Metastatic Lung Carcinoma in the Adrenal Gland (tissue), 1 donor: Measurements from ENCODE around the genes SHISA9 and MRTFB.

DNA sequence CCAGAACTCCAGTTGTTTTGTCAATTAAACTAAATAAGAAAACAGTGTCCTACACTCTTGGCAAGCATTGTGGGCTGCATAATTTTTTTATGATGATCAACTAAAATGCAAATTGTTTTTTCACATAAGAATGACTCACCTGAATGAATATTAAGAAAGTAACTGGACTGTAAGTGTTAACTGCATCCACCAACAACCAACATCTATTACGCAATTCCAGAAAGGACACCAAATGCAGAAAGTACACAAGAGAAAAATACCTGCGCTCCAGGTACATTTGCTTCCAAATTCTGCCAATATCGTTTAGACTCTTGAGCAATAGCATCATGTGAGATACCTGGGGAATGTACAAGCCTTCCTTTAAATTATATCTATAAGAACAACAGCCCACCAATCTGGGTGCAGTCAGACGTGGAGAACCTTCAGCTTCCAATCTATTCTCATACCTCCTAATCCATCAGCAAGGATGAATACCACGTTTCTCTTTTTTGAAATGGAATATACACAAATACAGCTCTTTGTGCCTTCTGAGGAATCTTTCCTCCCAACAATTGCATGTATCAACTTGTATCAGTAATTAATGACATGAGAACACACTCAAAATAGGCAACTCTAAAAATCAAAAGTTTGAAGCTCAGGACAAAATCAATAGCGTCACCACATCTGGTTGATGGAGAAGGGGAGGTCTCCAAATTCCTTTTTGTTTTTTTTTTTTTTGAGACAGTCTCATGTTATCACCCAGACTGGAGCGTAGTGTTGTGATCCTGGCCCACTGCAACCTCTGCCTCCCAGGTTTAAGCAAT is 20.0 kb upstream of the TXNDC11 start:
- PRO-cap: no peak

- PRO-cap: no peak
Measured at GRCh38 chr16:11783273-11784322, 13.5 kb downstream of the ZC3H7A start.

DNA sequence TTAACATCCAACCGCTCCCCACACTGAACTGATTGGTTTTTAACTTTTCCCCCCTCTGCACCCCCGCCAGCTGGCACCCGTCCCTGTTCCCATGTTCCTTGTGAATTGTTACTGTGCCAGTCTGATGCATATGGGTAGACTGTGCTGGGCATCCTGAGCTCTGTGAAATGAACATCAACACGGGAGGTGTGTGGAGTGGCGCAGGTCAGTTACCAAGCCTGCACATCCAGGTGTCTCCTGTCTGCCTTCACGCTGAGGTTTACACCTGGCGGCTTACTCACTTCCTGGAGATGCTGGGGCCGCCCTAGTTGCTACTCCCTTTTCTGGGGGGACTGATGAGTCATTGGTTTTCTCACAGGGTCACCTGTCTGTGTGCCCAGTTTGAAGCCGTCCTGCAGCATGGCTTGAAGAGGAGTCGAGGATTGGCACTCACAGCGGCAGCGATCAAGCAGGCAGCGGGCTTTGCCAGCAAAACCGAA is 50.5 kb downstream of the SNX29 start:
- PRO-cap: no peak

DNA sequence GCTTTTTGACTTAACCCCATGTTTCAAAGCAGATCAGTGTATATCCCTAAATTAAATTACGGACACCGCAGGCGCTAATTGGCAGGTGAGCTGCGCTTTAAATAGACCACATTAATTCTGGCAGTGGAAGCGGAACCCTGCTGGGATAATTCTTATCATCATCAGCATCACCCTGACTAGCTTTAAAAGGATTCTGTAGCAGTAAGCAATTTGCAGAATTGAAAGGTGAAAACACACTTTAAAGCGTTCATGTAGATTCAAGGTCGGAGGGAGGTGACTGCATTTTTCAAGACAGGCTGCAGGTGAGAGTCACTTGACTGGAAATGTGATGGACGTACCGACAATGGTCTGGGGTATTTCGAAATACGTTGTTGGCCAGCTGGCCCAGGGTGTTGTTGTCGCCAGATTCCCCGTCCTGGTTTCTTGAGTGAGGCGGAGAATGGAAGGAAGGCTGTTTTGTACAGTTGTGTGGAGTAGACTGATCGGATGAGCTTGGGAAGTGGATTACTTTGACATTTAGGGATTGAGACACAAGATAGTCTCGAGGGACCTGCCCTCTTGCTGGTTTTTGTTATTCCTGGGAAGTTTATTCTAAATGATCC is 62.1 kb downstream of the SNX29 start:
- PRO-cap: no peak

DNA sequence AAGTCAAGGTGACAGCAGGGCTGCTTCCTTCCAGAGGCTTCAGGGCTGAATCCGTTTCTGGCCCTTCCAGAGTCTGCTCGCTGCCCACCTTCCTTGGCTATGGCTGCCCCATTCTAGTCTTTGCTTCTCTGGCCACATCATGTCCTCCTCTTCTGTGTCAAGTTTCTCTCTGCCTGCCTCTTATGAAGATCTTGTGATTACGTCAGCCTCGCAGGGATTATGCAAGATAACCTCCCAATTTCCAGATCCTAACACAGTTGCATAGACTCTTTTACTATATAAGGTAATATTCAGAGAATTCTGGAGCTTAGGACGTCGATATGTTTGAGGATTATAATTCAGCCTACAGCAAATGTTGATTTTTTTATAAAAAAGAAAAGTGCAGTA is 65.0 kb downstream of the SNX29 start:
- PRO-cap: no peak

GRCh38 chr16:12141392-12141748 is 164.8 kb downstream of the SNX29 start:
- PRO-cap: no peak

- PRO-cap: no peak
Measured at GRCh38 chr16:12149609-12150219, 173.2 kb downstream of the SNX29 start.

- PRO-cap: no peak
Measured at GRCh38 chr16:12212134-12212715, 235.7 kb downstream of the SNX29 start.

GRCh38 chr16:12255972-12256426 is 279.5 kb downstream of the SNX29 start:
- PRO-cap: no peak

DNA sequence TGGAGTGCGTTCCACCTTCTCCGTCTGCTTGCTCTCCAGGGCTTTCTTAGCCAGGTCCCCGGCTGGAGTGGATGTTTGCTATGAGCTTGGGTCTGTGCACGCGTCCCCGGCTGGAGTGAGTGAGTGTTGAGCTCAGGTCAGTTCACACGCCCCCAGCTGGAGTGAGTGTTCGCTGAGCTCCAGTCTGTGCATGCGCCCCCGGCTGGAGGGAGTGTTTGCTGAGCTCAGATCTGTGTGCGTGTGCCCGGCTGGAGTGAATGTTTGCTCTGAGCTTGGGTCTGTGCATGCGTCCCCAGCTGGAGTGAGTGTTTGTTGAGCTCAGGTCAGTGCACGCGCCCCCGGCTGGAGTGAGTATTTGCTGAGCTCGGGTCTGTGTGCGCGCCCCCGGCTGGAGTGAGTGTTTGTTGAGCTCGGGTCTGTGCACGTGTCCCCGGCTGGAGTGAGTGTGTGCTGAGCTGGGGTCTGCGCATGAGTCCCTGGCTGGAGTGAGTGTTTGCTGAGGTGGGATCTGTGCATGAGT is 284.1 kb downstream of the SNX29 start:
- PRO-cap: no peak

- PRO-cap: no peak
Measured at GRCh38 chr16:12386109-12386666, 409.7 kb downstream of the SNX29 start.

- PRO-cap: no peak
Measured at GRCh38 chr16:12901244-12901953, at the start of gene SHISA9. SHISA9 (plus strand) TSS chr16:12901598.

DNA sequence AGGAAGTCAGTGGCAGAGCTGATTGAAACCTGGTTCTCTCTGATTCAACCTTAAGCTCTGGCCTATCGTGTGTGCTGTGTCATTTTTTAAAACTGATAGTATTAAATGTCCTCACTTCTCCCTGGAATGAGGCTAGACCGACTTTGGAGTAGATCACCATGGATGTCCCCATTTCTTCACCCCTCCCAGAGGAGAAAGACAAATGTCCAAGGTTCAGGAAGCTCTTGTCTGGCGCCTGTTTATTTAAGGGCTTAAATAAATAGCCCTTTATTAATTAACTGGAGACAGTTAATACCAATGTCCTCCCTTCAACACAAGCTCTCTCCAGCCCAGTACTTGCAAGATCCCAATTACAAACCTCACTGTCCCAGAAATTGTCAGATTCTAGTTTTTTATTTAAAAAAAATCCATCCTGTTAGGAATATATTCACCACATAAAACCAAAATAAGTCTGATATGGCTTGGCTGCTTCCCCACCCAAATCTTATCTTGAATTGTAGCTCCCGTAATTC is 344.3 kb downstream of the SHISA9 start:
- PRO-cap: no peak

- PRO-cap: no peak
Measured at GRCh38 chr16:14004433-14004940, 66.6 kb upstream of the MRTFB start.

- PRO-cap: bidirectional peak, plus-strand start at chr16:14071139, minus-strand start at chr16:14071034; bidirectional peak, plus-strand start at chr16:14071322, minus-strand start at chr16:14071296
Measured at GRCh38 chr16:14070920-14071993, at the start of gene MRTFB. MRTFB (plus strand) TSS chr16:14071319.

- PRO-cap: no peak
Measured at GRCh38 chr16:14185706-14186104, 114.6 kb downstream of the MRTFB start.

- PRO-cap: no peak
Measured at GRCh38 chr16:14303144-14303462, 232.0 kb downstream of the MRTFB start.

GRCh38 chr16:14310368-14311117 is 239.4 kb downstream of the MRTFB start:
- PRO-cap: no peak

GRCh38 chr16:14490193-14490851 is 139.7 kb downstream of the PARN start:
- PRO-cap: no peak

DNA sequence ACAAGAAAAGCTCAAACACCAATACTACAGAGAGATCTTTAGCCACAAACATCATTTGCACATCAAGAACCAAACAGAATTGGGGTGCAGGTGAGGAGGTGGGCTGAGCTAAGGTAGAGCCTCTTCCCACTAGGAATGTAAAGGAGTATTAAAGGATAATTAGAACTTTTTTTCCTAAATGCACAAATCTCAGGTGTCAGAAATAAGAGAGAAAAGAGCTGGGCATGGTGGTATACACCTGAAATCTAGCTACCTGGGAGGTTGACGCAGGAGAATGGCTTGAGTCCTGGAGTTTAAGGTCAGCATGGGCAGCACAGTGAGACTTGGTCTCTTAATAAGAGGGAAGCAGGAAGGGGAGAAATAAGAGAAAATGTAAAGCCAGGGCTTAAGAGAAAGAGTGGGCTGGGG is 107.9 kb downstream of the PARN start:
- PRO-cap: no peak